Smooth muscle cell (in vitro differentiated cells): ENCODE measurements around the genes TMEM168 and CAV1.

DNA sequence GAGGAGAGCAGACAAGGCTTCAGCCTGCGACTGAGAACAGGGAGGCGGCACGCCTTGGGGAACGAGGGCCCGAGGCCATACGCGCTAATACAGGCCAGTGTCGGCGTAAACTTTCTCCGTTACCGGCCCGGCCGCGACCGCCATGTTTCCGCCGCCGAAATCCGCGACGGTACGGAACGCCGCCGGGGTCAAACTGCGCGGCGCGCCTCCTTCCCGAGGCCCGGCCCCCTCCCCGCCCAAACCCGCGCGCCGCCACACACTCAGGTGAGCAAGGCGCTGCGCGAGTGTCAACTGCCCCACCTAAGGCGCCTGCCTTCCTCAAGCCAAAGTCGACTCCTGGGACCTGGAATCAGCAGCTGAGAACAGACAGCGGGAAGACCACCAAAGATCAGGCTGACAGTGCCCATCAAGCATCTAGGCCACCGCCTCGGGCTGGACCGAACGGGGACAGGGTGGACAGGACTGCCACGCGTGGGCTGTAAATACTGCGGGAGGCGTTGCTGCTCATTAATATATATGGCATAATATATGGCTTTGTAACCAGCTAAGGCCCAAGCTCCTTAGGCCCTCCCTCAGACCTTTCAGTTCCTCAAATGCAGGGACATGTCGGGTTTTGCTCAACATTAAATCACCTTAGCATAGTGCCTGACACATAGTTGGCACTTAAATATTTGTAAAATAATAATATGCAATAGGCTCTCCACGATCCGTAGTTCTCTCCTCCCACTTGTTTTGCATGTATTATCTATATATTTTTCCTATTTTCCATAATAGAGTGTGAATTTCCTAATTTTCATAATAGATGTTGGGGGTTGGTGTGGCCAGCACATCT is at the start of gene TMEM168:
Gene TMEM168, minus strand, starts transcription at position 165 of the 832 bp plus-strand sequence.
- RAMPAGE, long total RNA, result start-site peak on the minus strand centred at position 159 of the sequence, 19 bp wide, 410 and 109 reads in 2 replicates

DNA sequence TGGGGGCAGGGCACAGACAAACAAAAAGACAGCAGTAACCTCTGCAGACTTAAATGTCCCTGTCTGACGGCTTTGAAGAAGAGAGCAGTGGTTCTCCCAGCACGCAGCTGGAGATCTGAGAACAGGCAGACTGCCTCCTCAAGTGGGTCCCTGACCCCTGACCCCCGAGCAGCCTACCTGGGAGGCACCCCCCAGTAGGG is 22.8 kb downstream of the BMT2 start:
- RAMPAGE, long total RNA, result no peak

DNA sequence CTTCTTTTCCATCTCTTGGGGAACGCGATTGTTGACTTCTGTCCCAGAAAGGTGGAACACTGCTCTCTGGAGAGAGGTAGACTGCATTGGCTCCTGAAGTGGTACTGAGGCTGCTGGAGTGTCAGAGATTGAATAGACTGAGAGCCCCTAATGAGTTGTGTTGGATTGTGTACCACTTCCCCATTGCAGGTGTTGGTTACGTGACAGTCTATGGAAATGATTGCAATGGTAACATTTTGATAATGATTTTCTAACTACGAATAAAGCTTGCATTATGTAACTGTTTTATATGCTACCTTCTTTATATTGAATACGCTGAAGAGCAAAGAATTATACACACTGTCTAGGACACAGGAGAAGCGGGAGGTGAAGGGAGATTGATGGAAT is 1.0 kb upstream of the BMT2 start:
- RAMPAGE, long total RNA, result no peak

- RAMPAGE, long total RNA, result no peak
These were observed 168.4 kb upstream of the PPP1R3A start for GRCh38 chr7:114087026-114087799.

GRCh38 chr7:114120931-114121454 is 202.2 kb upstream of the PPP1R3A start:
- RAMPAGE, long total RNA, result no peak

GRCh38 chr7:116150528-116151068 is 59.7 kb upstream of the TES start:
- RAMPAGE, long total RNA, result no peak

DNA sequence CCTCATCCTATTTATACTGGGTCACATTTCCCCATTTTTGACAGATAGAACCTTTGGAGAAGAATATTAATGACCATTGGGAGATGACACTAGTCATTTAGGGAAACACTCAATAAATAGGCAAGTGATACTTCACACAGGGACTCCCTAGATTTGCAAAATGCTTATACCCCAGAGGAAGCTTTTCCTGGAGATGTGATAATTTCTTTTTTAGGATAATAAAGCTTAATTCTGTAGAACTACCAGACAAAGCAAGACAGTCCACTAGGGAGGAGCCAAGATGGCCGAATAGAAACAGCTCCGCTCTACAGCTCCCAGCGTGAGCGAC is 91.0 kb upstream of the CAV2 start:
- RAMPAGE, long total RNA, result no peak

DNA sequence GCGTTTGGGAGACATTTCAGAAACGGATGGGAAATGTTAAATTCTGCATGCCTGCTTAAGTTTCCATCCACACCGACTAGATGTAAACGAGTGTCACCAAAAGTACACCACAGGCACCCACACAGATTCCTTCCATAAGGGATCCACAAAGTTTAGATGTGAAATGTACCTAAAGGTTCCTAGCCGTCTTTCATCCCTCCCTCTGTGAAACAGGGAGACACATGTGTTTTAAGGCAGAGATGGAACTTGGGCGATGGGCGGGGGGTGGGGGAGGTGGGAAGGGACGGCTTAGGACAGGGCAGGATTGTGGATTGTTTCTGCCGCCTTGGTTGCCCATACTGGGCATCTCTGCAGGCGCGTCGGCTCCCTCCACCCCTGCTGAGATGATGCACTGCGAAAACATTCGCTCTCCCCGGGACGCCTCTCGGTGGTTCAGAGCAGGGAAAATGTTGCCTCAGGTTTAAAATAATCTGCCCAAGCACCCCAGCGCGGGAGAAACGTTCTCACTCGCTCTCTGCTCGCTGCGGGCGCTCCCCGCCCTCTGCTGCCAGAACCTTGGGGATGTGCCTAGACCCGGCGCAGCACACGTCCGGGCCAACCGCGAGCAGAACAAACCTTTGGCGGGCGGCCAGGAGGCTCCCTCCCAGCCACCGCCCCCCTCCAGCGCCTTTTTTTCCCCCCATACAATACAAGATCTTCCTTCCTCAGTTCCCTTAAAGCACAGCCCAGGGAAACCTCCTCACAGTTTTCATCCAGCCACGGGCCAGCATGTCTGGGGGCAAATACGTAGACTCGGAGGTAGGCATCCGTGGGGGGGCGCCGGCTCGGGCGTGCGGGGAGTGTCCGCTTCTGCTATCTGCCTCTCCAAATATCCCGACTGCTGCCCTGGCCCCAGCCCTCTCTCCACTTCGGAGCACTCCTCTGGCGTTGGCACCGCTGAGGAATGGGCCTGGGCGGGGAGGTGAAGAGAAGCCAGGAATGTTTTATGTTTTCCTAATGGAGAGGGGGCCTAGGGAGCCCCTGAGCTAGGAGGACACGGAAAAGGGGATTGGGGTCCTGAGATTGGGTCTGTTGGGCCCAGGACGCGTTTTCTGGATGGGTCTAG is at the start of gene CAV1:
Gene CAV1, plus strand, starts transcription at position 742 of the 1,105 bp plus-strand sequence.
- RAMPAGE, long total RNA, result start-site peak on the plus strand centred at position 745 of the sequence, 108 bp wide, 43 and 155 reads in 2 replicates

DNA sequence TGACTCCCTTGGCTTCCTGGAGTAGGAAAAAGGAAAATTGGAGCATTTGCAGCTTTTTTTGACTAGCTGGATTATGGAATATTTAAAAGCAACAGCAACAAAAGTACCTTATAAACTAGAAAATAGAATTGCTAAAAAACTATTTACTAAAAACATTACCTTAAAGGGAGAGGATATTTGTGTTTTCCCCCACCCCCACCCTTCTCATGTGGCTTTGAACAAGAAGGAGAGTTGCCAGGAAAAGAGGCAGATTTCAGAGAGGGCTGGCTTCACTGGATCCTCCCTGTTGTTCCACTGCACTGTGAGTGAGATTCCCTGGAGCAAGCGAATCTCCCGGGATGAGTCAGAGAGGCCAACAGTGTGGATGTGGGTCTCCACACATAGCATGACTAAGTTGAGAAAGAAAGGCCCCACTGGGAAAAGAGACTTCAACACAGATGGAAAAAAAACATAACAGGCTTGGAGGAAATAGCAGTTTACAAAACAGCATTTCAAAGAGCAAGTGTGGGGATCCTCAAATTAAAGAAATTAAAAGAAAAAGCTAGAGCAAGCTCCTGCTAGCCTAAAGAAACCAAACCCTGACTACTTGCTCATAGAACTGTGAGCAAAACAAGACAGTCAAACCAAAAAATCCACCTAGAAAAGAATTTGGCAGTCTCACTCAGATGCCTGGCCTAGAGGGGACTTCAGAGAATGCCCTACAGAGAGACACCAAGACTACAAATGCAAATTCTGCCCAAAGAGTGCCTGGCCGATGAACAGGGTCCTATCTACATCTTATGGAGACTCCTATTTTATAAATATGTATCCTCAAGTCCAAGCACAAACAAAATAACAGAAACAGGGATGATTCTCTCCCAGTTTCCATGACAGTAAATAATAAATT is 3.3 kb downstream of the CAV1 start:
- RAMPAGE, long total RNA, result no peak

- RAMPAGE, long total RNA, result no peak
These were observed 34.4 kb downstream of the MET start for GRCh38 chr7:116706366-116706894.

DNA sequence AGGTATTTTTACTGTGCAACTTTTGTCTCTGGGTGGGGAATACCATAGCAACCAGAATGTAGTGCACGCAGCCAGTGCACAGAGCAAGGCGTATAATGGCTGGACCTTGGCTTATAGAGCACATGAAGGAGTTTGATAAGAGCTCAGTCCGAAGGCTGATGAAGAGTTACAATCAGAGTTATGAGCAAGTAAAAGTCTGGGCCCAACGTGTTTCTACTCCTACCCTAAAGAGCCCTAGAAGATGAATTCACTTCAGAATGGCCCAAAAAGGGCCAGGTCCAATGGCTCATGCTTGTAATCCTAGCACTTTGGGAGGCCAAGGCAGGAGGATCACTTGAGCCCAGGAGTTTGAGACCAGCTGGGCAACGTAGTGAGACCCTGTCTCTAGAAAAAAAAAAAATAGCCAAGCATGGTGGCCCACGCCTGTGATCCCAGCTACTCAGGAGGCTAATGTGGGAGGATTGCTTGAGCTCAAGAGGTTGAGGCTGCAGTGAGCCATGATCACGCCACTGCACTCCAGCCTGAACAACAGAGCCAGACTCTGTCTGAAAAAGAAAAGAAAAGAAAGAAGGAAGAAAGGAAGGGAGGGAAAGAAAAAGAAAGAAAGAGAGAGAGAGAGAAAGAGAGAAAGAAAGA is 82.4 kb downstream of the MET start:
- RAMPAGE, long total RNA, result no peak

GRCh38 chr7:116871850-116872202 is 9.4 kb downstream of the CAPZA2 start:
- RAMPAGE, long total RNA, result no peak

DNA sequence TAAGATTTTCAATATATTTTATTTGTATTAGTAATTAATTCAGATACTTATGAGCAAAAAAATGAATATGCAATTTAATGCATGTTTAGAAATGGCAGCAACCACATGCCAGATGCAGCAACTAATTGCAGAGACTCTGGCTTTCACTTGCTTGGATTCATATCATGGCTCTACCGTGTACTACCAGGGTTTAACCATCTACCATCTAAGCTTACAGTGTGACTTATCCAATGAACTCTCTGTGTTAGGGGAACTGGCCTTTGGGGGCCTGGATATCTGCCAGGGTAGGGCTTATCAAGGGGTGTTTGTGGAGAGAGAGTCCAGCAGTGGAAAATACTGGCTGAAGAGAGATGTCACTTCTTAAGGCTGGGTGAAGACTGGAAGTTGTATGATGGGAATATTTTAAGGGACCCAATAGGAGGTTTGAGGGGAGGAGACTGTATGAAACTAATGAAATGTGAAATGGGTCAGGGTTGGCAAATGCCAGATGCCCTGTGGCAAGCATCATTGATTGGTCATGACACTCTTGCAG is 73.3 kb downstream of the ST7 start:
- RAMPAGE, long total RNA, result no peak

DNA sequence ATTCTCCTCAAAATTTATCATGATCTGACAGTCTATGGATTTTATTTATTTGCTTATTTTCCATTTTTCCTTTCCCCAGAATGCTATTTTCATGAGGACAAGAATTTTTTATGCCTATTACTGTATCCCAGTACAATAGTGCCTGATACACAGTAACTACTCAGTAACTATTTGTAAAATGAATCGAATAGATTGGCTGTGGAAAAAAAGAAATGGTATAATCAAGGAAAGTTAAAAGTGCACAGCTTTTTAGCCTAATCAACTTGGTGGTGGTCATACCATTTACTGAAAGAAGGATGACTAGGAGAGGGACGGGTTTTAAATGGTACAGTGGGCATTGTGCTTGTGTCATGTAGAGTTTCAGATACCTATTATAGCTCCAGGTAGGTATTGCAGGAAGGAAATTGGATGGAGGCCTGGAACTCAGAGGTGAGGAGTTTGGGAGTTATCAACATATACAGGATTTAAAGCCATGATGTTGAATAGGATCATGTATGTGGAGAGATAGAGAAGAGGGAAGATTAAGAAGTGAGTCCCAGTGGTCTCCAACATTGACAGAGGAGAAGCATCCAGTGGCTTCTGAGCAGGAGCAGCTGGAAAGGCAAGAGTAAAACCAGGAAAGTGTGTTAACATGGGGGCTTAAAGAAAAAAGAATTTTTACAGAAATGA is 166.6 kb downstream of the WNT2 start:
- RAMPAGE, long total RNA, result no peak

DNA sequence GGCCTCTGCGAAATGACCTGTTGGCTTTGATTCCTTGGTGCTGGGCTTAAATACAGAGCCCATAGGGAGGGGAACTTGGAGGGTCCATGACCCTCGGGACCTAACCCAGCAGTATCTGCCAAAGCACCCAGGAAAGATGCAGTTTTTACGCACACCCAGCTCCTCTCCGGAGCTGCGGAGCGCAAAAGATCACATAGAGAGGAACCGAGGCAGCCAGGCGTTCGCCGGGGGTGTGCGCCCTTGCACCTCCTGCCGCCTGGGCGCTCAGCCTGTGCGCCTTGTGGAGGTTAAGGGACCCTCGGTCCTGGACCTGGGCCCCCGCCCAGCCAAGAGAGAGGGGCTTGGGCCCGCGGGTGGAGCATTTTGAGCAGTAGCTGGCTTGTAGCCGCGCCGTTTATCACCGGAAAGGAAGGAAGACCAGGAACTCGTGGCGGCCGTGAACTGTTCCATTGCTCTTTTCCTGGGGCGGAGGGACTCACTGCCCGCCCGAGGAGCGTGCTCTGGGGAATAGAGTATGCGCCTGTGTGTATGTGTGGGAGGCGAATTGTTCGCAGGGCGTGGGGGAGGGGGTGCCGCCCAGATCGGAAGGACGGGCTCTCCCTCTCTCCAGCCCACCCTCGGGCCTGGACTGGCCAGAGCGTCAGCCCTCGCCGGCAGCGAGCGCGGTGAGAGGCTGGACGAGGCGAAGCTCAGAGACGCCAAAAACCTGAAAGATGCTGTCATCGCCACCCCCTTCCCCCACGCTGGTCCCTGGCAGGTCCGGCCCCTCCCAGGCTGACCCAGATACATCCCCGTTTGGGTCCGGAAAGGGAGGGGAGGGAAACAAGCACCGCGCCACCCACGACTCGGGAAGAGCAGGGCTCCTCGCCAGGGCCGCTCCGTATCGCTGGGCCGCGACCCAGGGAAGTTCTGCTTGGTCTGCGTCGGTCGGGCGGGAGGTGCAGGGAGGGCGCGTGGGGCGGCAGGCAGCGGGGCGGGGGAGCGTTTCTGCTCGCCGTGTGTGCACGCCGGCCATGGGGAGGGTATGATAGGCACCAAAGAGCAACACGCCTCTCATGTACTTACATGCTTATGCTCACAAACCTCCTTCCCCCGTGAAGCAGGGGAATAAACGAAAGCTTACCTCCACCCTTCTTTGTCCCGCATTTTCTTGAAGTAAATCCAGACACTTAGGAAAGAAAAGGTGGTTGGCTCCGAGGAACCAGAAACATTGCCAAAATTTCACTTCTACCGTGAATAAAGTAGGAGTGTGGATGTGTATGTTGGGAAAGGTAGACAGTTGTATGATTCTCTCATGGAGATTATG is 1.3 kb upstream of the WNT2 start:
- RAMPAGE, long total RNA, result no peak

DNA sequence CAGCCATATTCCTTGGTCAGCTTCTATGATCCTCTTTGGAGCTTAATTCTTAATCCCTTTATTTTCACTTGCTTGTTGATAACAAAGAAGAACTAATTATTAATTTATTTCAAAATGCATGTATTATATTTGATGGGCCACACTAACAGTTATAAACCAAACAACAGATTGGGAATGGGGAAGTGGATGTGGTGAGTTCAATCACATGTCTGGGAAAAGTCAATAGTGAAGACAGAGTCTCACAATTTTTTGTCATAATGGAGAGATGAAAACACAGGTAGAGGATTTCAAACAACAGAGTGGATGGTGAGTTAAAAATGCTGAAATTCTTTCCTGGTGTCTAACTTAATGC is 1.7 kb upstream of the CFTR start:
- RAMPAGE, long total RNA, result no peak

GRCh38 chr7:117532088-117532476 is 52.3 kb downstream of the CFTR start:
- RAMPAGE, long total RNA, result no peak

- RAMPAGE, long total RNA, result no peak
These were observed 150.7 kb downstream of the CFTR start for GRCh38 chr7:117630556-117630984.

DNA sequence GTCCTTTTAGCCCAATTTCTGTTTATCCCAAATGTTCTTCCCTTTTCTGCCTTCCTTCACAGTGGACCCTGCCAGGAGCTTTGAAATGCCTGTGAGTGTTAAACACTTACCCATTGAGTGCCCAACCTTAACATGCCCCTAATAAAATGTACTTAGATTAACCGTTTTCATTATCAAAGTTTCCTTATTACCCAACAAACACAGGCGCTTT is 176.9 kb downstream of the CFTR start:
- RAMPAGE, long total RNA, result no peak

GRCh38 chr7:117808052-117808680 is 65.1 kb downstream of the CTTNBP2 start:
- RAMPAGE, long total RNA, result no peak